GM23248 (cell line): Measurements from ENCODE around the gene IER5L.

GRCh38 chr9:128940518-128940998 is 6.8 kb downstream of the DOLK start:
- RAMPAGE, long total RNA = no peak

- RAMPAGE, long total RNA = no peak
Observed at GRCh38 chr9:129010600-129011089, 17.5 kb downstream of the SH3GLB2 start.

DNA sequence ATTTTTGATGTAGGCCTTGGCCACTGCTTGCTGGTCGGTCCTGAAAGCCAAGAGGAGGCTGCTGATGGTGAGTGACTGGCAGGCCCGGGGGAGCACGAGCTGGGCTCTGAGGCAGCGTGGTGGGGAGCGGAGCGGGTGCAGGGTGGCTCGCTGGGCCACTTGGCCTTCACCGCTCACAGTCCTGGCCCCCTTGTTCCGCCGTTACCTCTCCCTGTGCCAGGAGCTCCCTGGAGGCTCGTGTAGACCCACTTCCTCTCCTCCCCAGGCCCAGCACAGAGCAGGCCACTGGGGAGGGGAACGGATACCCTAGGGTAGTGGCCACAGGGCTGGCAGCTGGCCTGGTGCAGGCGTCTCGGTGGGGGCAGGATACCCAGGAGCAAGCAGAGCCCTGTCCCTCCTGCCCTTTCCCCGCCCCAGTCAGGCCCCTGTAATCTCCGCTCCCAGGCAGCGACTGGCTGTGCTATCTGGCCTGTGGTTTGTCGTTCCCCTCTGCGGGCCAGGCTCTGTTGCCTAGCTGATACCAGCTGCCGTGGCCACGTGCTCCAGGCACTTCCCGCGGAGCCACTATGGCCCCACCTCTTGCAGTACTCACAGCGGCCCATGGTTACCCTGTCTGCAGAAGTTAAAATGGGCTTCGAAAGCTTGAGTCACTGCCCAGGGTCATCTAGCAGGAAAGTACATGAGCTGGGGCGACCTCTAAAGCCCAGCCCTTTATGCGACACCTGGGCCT is 11.7 kb upstream of the DOLPP1 start:
- RAMPAGE, long total RNA = no peak

DNA sequence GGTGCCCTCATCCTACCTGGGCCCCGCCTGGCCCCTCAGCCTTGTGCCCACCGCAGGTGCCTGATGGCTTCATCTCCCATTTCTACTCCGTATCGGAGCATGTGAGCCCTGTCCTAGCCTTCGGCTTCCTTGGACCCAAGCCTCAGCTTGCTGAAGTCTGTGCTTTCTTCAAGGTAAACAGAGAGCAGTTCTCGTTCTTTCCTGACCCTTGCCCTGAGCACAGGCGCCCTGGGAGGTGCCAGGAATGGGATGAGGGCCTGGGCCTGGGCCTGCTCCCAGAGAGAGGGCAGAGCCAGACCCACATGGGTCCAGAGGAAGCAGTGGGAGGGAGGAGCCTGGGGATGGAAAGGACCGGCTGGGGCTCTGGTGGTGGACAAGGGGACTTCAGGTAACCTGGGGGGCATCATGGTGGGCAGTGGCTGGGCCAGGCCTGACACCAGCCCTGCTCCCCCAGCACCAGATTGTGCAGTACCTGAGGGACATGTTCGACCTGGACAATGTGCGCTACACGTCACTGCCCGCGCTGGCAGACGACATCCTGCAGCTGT is 11.0 kb upstream of the DOLPP1 start:
- RAMPAGE, long total RNA = no peak

DNA sequence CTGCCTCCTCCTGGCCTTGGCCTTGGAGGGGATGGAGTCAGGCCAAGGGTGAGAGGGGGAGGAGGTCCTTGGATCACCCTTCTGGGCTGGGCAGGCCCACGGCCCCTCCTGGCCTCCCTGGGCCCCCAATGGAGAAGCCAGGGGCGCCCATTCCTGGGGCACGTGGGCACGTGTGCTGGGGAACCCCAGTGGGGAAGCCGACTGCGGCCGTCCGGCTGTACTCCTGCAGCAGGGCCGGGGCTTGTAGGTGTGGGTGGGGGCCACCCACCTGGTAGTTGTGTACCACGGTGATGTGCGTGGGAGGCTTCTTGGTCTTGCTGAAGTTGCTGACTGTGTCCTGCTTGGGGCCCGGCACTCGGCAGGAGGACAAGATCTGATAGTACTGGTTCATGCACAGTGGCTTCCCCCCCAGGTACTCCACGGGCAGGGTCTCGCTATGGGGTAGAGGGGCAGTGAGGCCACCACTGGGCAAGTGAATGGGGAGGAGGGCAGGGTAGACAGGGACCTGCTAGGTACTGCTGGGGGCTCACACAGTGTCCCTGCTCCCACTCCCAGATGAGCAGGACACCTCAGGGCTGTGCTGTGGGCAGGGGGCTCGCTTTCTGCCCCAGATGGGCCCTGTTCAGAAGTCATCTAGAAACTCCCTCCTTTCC is 8.3 kb downstream of the CRAT start:
- RAMPAGE, long total RNA = no peak

DNA sequence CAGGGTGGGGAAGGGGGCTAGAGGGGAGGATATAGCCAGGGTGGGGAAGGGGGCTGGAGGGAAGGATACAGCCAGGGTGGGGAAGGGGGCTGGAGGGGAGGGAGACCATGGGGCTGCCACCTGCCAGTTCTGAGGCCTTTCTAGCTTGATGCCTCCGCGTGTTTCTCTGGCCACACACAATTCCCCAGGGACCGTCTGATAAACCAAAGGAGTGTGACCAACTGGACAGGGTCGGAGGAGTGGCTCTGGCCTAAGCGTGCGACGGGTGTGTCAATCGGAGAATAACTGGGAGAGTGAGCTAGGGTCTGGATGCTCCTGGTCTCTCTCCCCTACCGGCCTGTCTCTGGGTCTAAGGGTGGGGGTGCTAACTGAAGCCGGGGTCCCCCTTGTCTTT is 734 bp downstream of the CRAT start:
- RAMPAGE, long total RNA = no peak

GRCh38 chr9:129139180-129139748 is 28.0 kb downstream of the PTPA start:
- RAMPAGE, long total RNA = start-site peak on the plus strand at chr9:129139435-129139467, 74 and 78 reads in 2 replicates

DNA sequence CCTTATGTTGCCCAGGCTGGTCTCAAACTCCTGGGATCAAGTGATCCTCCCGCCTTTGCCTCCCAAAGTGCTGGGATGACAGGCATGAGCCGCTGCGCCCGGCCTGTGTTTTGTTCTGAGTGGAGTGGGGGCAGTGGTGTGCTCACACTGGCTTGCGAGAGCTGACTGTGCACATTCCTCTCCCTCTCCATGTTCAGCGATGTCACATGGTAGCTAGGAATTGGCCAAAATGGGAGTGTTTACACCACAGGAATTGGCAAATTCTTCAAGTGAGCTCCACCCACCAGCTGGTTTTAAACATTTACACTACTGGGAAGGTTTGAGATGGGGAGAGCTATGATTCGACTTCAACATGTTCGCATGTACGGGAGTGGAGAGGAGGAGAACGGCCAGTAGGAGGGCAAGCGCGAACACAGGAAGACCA is 16.8 kb downstream of the IER5L start:
- RAMPAGE, long total RNA = no peak

- RAMPAGE, long total RNA = start-site peak on the minus strand at chr9:129178257-129178265, 206 and 184 reads in 2 replicates
Observed at GRCh38 chr9:129177385-129178382, at the start of gene IER5L. Gene IER5L (minus strand): TSS chr9:129178261.

- RAMPAGE, long total RNA = no peak
Observed at GRCh38 chr9:129229546-129230181, 51.6 kb upstream of the IER5L start.

GRCh38 chr9:129271142-129271445 is 93.0 kb upstream of the IER5L start:
- RAMPAGE, long total RNA = no peak

- RAMPAGE, long total RNA = no peak
Observed at GRCh38 chr9:129278352-129279124, 100.5 kb upstream of the IER5L start.

DNA sequence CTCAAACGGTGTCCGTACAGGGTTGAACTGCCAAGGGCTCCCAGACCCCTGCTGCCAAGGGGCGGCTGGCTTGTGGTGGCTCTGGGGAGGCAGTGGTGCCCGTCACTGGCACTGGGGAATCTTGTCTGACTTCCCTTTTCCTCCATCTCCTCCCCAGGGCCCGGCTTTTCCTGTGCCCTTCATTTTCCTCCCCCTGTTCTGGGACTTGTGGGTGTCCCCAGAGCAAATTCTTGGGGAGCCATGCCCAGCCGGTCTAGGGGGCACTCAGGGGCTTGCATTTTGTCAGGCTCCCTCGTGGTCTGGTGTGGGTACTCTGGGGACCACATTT is 105.1 kb upstream of the IER5L start:
- RAMPAGE, long total RNA = no peak

GRCh38 chr9:129315207-129315669 is 137.2 kb upstream of the IER5L start:
- RAMPAGE, long total RNA = no peak

GRCh38 chr9:129343686-129344324 is 165.7 kb upstream of the IER5L start:
- RAMPAGE, long total RNA = no peak

DNA sequence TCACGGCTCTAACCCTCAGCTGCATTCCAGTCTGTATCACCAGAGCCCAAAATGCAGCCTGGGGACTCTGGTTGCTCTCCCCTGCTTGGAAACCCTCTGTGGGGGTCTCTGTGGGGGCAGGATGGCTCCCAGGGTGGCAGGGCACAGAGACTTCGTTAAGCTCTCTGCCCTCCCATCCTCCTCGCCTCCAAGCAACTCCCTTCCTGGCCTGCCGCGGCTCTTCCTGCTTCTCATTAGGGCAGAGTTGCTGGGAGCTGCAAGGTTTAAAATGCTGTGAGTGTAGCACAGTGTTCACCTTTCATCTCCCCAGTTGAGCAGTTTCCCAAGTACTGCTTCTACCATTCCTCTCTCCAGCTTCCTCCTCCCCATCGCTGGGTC is 188.6 kb downstream of the C9orf50 start:
- RAMPAGE, long total RNA = no peak

DNA sequence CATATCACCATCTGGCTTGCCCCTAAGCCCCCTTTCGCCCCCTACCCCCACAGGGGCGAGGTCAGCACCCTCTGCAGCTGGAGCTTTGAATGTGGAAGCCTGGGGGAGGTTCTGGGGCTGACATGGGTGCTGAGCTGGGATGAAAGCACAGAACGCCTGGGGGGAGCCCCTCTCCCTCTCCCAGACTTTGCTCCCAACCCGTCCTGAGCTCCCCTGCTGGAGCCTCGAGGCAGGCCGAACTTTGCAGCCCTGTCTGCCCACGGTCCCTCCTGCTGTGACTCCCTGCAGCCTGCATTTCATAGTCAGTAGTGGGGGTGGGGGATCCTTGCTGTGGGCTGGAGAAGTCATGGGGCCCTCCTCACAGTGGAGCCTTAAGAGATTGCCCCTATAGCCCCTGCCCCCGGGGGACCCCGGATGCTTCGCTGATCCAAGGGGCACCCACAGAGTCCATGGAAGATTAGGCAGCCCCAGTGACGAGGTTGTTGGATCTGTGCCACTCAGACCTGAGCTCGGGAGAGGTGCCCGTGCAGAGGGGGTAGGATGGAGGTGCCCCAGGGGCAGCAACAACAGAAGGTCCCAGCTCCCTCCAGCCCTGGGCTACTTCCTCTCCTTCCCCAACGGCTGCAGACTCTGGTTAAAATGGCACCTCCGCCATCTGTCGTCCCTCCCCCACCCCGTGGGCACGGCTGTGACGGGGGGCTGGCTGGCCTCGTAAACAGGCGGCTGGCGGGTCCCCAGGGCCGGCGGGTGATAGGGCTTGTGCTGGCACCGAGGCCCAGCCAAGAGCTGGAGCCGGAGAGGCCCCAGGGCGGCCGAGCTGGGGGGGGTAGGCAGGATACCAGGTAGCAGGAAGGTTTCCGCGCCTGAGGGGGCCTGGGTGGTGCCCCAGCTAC is 162.0 kb downstream of the C9orf50 start:
- RAMPAGE, long total RNA = no peak

DNA sequence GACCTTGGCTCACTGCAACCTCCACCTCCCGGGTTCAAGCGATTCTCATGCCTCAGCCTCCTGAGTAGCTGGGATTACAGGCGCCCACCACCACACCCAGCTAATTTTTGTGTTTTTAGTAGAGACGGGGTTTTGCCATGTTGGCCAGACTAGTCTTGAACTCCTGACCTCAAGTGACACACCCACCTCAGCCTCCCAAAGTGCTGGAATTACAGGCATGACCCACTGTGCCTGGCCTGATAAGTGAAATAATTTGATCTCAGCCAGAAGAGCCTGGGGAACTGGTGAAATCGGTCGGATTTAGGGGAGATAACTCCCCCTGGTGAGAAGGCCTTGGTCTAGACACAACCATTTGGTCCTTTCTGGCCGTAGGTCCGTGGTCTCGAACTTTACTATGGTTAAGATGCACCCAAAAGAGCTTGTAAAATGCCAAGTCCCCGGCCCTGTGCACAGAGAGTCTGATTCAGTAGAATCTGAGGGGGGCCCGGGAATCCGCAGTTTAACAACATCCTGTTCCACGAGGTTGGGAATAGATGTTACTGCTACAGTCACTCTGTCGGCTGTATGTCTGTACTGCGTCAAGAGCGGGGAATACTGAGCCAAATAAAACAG is 140.8 kb downstream of the C9orf50 start:
- RAMPAGE, long total RNA = no peak

DNA sequence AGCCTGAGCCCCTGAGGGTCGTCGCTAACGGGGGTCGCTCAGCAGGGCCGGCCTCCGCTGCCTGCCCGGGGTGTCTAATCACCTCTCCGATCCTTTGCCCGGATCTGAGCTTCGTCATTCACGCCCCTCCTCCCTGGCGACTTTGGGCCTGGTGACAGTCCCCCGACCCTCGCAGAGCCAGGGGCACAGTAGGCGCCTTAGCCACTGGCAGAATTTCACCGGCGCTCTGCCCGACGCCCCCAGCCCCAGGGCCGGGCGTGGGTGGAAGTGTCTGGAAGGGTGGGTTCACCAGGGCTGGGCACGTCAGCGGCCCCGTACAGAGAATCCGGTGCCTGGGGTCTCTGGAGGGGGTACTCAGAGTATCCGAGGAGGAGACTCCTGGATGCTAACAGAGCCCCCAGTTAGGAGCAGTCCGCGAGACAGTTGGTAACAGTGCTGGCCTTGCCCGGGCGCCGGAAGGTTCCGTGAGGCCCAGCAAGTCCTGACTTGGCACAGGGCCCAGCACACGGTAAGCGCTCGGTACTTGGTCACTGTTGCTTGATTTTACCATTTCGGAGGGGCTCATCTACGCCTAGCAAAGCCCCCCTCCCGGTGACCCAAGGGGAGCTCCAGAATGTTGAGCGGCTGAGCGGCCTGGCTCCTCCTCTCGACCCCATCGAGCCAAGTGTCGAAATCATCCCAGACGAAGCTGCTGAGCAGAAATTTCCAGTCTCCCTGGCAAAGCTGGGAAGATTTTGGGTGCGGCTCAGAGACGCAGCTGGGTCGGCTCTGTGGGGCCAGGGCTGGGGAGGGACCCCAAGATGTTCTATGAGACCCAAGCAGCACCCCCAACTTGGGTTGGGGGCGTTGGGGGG is 137.5 kb downstream of the C9orf50 start:
- RAMPAGE, long total RNA = no peak

- RAMPAGE, long total RNA = no peak
Observed at GRCh38 chr9:129490964-129491938, 129.7 kb downstream of the C9orf50 start.